Measurements from ENCODE around the genes AHCYL2, NRF1, TMEM209 and CPA4.

GRCh38 chr7:129224407-129225359 is at the start of gene AHCYL2:
Gene AHCYL2, plus strand, starts transcription at chr7:129225030.
- PRO-cap = bidirectional peak, plus-strand start at chr7:129224675, minus-strand start at chr7:129224494; bidirectional peak, plus-strand start at chr7:129225013, minus-strand start at chr7:129224893

DNA sequence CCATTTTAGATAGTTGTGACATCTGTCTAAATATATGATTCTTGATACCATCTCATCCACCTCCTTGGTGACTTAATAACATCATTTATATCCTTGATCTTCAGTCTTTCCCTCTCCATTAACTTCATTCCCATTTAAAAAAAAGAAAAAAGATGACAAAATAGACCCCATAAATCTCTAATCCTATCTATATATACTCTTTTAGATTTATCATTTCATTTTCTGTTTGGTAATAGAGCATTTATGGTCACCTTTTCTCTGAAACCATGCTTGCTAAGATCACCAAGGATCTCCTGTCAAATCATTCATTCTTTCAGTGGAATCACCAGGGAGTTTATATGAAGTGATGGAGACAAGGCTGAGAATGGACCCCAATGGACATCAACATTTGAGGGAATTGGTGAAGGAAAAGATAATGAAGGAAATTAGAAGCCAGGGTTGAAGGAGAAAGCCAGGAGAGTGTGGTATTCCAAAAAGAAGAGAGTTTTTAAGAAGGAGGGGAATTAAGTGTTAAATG is 85.3 kb downstream of the AHCYL2 start:
- PRO-cap = no peak

GRCh38 chr7:129370669-129371163 is 63.5 kb upstream of the STRIP2 start:
- PRO-cap = no peak

- PRO-cap = no peak
Observed at GRCh38 chr7:129436011-129436855, 2.0 kb downstream of the STRIP2 start.

GRCh38 chr7:129611537-129612720 is at the start of gene NRF1:
Gene NRF1, plus strand, starts transcription at chr7:129611720.
- PRO-cap = bidirectional peak, plus-strand start at chr7:129611739, minus-strand start at chr7:129611624

DNA sequence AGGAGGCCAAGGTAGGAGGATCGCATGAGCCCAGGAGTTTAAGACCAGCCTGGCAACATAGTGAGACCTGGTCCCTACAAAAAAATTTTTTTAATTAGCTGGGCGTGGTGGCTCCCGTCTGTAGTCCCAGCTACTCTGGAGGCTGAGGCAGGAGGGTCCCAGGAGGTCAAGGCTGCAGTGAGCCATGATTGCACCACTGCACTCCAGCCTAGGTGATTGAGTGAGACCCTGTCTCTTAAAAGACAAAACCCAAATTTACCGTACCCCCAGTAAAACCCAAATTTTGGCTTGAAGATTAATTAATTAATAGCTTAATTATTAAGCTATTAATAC is 28.7 kb downstream of the NRF1 start:
- PRO-cap = no peak

DNA sequence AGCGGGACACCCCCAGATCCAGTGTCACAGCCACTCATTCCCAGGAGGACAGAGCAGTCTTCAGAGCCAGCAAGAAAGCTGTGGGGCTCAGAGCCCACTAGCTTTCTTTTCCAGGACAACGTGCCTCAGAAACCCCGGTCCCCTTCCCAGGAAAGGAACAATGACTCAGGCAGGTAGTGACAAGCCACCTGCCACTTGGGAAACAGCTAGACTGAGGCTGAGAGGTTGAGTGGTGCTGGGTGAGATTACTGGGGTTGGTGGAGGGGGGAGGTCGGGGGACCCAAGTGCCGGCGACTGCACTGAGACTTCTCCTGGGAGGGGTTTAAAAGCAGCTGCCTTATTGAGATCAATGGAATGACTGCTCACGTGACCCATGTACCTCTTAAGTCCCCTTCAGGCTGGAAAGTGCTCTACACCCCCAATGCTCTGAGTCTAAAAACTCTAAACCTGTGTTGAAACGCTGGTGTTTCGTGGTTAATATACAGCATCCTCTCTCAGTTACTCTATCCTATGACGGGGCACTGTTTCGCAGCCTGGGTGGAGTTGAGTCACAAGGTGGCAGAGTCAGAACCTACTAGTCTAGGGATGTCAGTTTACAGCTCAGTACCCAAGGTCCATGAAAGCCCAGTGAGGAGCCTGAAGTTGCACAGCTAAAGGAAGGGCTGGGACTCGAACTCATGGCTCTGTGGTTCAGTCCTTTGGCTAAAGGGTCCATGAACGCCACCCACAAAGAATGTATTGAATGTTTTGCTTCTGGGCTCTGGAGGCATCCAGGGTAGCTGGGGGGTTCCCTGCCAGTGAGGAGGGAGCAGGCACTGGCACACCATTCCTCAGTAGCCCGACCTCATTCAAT is 123.4 kb downstream of the UBE2H start:
- PRO-cap = no peak

- PRO-cap = no peak
Observed at GRCh38 chr7:129862465-129863206, 90.1 kb downstream of the UBE2H start.

- PRO-cap = no peak
Observed at GRCh38 chr7:129865030-129865880, 87.5 kb downstream of the UBE2H start.

GRCh38 chr7:130022076-130022496 is 29.1 kb downstream of the ZC3HC1 start:
- PRO-cap = no peak

- PRO-cap = no peak
Observed at GRCh38 chr7:130071047-130071880, 930 bp downstream of the KLHDC10 start.

DNA sequence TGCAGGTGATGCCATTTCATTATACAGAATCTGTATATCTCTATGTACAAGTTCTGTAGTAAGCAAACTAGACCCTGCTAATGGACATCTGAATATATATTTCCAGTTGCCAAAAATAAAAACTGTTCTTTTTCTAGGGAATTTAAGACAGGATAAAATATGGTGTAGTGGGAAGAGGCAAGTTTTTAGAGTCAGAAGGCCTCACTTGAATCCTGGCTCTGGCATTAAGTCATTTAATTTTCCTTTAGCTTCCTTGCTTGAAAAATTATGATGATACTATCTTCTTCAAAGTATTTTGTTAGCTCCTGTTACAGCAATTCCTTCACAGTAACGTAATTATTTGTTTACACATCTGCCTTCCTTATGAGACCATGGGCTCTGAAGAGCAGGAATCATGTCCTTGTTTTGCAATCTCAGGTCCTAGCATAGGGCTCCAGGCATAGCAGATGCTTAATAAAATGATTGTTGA is 25.3 kb downstream of the KLHDC10 start:
- PRO-cap = no peak

GRCh38 chr7:130205267-130206140 is at the start of gene TMEM209:
Gene TMEM209, minus strand, starts transcription at chr7:130205406.
- PRO-cap = bidirectional peak, plus-strand start at chr7:130205525, minus-strand start at chr7:130205406

DNA sequence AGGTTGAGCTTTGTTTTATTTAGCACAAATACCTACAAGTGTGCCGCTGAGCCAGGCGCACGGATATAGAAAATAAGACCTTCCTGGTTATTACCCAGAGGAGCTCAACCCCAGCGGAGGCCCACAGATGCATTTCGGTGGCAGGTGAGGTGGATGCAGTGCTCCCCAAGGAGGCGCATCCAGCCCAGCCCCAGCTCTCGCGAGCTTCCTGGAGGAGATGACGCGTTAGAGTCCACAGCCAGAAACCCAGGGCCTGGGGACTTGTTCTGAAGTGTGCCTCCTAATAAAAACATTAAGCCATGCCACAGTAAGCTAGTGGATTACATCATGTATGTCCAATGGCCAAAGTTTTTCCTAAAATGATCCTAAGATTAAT is 923 bp upstream of the TMEM209 start:
- PRO-cap = no peak

- PRO-cap = no peak
Observed at GRCh38 chr7:130292865-130293458, at the start of gene CPA4. Gene CPA4, plus strand, starts transcription at chr7:130293161.

- PRO-cap = no peak
Observed at GRCh38 chr7:130308314-130308605, 15.3 kb downstream of the CPA4 start.

GRCh38 chr7:130351170-130352231 is 6.9 kb downstream of the CPA5 start:
- PRO-cap = no peak

DNA sequence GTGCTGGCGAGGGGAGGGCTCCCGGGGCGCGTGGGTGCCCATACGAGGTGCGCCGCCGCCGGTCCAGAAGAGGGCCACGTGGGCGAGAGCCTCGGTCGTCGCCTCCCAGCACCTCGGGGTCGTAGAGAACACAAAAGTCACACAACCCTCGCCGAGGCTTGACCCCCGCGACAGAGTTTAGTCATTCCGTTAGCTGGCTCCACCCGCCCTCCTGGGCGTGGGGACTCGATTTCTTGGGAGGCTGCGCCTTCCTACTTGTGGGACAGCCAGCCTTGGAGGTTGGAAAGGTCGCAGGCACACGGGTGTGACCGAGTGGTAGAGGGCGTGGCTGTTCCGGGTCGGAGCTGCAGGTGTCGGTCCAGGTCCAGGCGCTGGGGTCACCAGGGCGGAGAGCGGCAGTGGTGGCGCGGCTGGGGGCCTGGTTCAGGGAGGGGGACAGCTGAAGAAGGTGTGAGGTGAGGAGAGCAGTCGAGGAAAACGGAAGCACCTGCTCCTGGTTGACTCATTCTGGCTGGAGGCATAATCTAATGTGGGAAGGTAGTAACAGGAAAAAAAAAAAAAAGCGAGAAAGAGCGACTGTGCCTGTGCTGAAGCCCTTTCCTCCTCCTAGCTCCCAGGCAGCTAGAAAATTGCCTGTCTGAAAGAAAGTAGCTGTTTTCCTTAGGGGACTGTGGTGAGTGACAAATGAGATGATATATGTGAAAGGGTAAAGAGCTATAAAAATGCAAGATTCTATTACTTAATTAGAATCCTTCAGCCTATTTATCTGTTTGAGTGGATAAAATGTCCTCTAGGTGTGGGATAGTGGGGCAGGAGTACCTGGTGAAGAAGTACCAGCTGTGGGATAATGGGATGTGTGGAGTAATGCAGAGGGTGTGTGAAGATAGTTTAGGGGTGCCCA is 5.1 kb upstream of the MEST start:
- PRO-cap = no peak

DNA sequence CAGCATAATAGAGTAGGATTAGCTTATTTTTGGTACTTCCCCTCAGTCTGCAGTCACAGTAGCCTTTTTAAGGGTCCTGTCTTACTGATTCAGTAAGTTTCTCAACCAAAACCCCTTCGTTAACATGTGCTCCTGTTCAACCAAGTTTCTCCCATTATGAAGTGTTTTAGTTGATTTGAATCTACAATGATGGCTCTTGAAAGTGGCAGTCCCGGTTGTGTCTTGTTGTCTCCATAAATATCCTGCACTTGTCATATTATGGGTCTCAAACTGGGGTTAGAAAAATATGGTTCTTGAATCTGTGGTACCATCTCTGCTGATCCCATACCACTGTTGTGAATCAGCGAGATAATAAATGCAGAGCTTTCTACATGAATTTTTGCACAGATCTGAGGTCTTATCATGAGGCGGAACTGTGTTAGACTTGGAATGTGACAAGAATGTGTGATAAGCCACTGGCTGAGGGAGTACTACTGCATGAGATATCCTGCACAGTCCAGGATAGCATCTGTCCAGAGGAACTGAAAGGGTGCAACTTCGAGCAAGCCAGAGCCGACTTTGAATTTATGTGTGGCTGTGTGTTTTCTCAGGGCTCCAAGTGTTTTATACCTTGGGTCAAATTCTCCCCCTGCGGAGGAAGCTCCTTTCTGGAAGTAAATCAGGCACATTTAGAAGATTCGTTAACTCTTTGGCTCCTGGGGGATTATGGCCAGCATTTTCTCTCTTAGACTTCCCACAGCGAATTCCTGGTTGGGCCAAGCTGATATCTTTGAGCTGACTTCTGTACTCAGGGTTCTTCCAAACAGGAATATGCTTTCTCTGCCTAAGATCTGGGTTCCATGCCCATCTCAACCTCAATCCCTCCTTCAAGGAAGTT is 2.8 kb upstream of the MEST start:
- PRO-cap = no peak

GRCh38 chr7:130516931-130517393 is 25.1 kb downstream of the MEST start:
- PRO-cap = no peak

All from sternocleidomastoid (tissue), 1 donor.